ENCODE results near the genes HMX3 and NKX1-2.

DNA sequence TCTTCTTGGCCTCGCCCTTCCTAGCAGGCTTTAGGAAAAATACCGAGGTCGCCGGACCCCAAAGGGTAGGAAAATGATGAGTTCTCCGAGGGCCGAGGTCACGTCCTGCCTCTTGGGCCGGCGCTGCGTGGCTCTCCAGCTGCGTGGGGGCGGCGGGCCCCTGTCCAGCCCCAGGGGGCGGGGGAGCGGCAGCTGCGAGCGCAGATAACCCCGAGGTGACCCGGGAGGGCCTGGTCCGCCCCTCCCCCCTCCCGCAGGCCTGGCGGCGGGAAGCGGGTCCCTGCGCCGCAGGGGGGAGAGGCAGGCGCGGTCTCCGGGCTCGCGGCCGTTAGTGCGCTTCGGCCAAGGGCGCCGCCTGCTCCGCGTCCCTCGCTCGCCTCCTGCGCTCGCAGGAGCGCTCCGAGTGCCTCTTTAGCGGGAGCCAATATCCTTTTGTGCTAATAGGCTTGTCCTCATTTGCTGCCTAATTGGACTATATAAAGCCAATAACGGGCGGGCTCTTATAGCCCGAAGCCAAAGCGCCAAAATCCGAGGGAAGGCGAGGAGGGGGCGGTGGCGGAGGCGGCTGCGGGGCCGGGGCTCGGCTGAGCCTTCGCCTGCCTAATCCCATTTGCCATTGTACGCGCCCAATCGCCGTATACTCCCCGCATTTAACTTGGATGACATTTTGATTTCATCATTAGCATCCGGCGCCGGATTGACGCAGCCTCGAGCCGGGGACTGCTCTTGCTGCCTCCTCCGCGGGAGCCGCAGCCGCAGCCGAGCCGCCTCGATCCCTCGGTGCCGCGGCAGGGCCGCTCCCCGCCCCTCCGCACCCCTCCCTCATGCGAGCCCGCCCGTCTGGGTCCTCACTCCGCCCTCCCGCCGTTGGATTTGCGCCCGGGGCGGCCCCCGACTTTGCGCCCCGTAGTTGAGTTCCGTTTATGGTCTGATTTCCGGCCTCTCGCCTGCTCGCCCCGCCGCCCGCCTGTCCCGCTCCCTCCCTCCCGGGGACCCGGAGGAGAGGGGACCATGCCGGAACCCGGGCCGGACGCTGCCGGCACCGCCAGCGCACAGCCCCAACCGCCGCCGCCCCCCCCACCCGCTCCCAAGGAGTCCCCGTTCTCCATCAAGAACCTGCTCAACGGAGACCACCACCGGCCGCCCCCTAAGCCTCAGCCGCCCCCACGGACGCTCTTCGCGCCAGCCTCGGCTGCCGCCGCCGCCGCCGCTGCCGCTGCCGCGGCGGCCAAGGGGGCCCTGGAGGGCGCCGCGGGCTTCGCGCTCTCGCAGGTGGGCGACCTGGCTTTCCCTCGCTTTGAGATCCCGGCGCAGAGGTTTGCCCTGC, at the start of gene HMX3:
Gene HMX3, plus strand, starts transcription at position 931 of the 1,327 bp plus-strand sequence.
- PRO-cap, result no peak
- RAMPAGE, long total RNA, 4 experiments, result no peak in any of the 4 experiments

GRCh38 chr10:123150471-123151276, 2.7 kb downstream of the HMX2 start:
- PRO-cap, result no peak
- RAMPAGE, long total RNA, 4 experiments, result no peak in any of the 4 experiments

DNA sequence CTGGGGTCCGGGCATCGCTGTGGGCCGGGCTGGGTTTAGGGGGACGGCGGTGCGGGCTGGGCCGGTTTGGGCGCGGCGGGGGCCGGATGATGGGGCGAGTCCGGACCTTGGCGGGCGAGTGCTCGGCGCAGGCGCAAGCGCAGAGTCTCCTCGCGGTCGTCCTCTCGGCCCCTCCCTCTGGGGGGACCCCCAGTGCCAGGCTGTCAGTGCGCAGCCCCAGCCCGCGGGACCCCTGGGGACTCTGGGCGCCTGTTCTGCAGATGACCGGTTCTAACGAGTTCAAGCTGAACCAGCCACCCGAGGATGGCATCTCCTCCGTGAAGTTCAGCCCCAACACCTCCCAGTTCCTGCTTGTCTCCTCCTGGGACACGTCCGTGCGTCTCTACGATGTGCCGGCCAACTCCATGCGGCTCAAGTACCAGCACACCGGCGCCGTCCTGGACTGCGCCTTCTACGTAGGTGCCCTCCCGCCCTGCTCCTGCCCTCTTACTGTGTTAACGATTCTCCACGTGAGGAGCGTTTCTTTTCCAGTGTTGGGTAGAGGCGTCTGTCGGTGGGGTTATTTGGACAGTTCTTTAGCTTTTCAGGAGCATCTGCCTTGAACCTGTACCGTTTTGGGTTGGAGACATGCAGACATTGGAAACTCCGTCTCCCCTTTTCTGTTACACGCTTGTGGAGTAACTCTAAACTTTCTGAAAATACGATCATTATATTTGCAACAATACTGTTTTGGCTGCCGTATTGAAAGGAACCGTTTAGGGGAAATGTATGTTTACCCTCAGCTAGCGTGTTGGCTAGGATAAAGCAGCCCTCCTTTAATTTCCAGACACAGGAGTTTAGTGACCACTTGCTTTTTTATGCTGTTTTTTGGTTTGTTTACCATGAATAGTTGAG, 703 bp downstream of the BUB3 start:
- PRO-cap, result unidirectional peak, minus-strand start at position 120 of the sequence
- RAMPAGE, long total RNA, 4 experiments, result no peak in any of the 4 experiments

GRCh38 chr10:123745828-123746681, 79.9 kb downstream of the GPR26 start:
- PRO-cap, result no peak
- RAMPAGE, long total RNA, 4 experiments, result start-site peak on the minus strand in 1 of 4 experiments, at chr10:123745976-123746699 at its widest, 5 reads per replicate

GRCh38 chr10:123906176-123906650, 14.6 kb upstream of the CPXM2 start:
- PRO-cap, result unidirectional peak, minus-strand start at chr10:123906385
- RAMPAGE, long total RNA, 4 experiments, result no peak in any of the 4 experiments

DNA sequence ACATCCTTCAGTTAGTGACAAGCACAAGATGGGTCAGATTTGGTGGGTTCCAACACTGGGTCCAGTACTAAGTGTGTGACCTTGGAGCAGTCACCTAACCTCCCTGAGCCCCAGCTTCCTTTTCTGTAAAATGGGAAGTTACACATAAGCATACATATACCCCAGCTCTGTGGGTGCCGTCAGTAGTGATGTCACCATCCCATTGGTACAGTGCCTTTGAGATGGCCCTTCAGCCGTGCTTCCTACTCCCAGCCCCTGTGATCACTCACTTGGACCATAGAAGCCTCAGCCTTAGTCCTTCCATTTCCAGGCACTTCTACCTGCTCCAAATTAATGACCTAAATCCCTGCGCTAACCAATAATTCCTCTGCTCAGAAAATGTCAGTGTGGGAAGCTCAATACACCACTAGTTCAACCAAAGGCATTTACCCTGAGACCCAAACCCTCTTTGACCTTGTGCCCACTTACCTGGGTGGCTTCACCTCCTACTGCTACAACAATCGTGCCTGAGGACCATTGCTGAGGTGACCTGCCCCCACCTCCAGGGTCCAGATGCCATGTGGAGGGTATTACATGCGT, 95.4 kb downstream of the CHST15 start:
- PRO-cap, result no peak
- RAMPAGE, long total RNA, 4 experiments, result no peak in any of the 4 experiments

DNA sequence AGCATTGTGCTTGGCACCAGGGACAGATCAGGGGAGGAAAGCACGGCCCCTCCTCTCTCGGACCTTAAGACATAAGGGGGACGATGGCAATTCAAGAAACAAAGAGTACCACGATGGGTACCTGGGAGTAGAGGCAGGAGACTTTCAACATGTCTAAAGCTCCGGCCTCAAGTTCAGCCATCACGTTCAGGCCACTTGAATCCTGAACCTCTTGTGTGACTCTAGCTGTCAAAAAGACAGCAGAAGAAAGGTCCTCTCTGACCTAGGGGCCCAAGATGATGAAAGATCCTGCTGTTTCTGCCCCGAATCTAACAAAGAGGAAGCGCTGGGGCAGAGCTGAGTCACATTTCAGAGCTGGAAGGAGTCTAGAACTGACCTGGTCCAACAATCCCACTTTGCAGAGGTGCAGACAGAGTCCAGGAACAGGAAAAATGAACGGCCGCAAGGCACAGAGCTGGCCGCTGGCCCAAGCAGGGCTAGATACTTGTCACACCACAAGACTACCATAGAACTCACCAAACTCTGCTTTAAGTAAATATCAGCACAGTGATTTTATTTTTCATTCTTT, 53.0 kb downstream of the CHST15 start:
- PRO-cap, result no peak
- RAMPAGE, long total RNA, 4 experiments, result no peak in any of the 4 experiments

- PRO-cap, result no peak
- RAMPAGE, long total RNA, 4 experiments, result no peak in any of the 4 experiments
Observed at GRCh38 chr10:124063649-124064754, 29.4 kb downstream of the CHST15 start.

DNA sequence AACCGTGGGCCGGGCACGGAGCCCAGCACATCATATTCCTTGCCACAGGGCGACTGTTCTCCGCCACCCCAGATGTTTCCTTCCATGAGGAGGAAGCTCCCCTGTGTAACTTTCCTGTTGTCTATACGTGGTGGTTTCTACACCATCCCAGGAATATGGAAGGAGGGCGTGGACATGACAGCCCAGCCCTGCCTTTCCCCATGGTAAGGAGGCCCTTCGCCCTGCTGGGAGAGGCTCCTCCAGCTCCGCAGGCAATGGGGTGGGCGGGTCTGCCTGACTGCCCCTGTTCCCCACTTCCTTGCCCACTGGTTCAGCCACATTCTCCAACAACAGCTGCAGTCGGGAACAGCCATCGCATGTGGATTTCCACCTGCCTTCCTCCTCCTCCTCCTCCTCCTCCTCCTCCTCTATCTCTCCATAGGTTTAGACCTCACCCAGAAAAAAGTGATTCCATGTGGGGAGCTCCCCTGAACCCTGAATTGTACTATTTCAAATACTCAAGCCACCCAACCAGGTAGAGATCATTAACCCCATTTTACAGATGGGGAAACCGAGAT, 7.0 kb downstream of the CHST15 start:
- PRO-cap, result no peak
- RAMPAGE, long total RNA, 4 experiments, result no peak in any of the 4 experiments

- PRO-cap, result no peak
- RAMPAGE, long total RNA, 4 experiments, result no peak in any of the 4 experiments
Observed at GRCh38 chr10:124090557-124091178, 2.7 kb downstream of the CHST15 start.

GRCh38 chr10:124106061-124106799, 12.8 kb upstream of the CHST15 start:
- PRO-cap, result unidirectional peak, minus-strand start at chr10:124106305; unidirectional peak, minus-strand start at chr10:124106604
- RAMPAGE, long total RNA, 4 experiments, result no peak in any of the 4 experiments

DNA sequence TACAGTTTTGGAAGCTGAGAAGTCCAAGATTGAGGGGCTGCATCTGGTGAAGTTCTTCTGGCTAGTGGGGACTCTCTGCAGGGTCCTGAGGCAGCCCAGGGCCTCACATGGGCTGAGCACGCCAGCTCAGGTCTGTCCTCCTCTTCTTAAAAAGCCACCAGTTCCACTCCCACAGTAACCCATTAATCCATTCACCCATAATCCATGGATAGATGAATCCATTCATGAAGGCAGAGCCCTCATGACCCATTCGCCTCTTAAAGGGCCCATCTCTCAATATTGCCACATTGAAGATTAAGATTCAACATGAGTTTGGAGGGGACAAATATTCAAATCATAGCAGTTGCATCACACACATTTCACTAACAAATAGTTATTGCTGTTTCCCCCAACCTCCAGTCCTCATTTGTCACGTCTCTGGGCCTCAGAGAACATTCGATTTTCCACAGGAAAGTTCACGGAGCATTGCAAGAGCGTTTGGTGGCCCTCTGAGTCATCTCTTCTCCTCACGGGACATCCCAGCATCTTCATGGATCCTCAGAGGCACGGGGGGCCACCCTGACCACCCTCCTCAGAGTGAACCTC, 50.2 kb upstream of the CHST15 start:
- PRO-cap, result bidirectional peak, plus-strand start at position 406 of the sequence, minus-strand start at position 259 of the sequence
- RAMPAGE, long total RNA, 4 experiments, result start-site peak on the minus strand in 1 of 4 experiments, centred at position 292 of the sequence, 11 reads per replicate

DNA sequence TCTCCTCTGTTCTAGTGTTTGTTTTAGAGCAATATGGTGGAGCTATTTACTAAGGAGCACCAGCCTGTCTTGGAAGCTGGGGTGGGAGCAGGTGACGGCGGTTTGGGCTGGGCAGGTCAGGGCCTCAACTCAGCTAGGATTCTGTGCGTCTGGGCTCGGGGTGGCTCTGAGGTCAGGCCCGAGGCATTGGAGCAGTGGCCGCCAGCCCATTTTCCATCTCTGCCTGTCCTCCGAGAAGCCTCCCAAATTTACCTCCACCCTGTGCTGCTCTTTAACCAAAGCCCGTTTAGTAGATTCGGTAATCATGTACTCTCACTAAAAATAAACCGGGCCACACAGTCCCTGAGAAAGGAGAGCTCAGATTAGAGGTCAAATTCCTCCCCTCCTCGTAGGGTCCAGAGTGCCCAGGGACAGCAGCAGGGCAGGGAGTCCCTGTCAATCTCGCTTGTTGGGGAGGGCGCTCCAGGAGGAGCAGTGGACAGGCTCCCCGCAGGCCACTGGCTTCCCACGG, 88.7 kb upstream of the CHST15 start:
- PRO-cap, result no peak
- RAMPAGE, long total RNA, 4 experiments, result no peak in any of the 4 experiments

- PRO-cap, result no peak
- RAMPAGE, long total RNA, 4 experiments, result no peak in any of the 4 experiments
Observed at GRCh38 chr10:124197181-124198074, 104.0 kb upstream of the CHST15 start.

DNA sequence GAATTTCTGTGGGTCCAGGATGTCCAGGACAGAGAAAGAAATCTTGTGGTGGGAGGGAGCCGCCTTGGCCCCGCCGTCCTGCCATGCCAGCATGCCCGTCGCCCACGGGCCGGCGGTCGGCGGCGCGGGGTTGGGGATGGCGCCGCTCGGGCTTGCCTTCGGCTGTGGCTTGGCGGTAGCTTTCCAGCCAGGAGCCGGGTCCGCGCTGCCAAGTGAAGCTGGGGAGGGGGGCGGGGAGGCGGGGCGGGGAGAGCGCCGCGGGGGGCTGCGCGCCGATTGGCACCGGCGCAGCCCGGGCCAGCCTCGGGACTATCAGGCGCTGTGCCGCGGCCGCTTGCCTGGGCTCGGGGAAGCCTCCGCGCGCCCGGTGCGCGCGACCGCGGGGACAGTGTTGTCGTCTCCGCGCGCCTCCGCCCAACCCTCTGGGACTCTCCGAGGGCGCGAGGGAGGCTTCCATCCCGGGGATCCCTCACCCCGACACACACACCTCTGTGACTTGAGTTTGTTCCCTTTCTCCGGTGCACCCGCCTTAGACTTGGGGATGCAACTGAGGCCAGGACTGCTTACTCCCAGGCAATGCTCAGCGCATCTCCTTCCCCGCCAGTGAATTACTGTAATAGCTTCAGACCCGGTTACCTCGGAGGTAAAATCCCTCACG, at the start of gene NKX1-2:
Gene NKX1-2, minus strand, starts transcription at position 185 of the 658 bp plus-strand sequence.
- PRO-cap, result no peak
- RAMPAGE, long total RNA, 4 experiments, result no peak in any of the 4 experiments

GRCh38 chr10:124547311-124547650, 85.7 kb downstream of the LHPP start:
- PRO-cap, result no peak
- RAMPAGE, long total RNA, 4 experiments, result no peak in any of the 4 experiments

- PRO-cap, result no peak
- RAMPAGE, long total RNA, 4 experiments, result no peak in any of the 4 experiments
Observed at GRCh38 chr10:124560039-124561058, 98.7 kb downstream of the LHPP start.

DNA sequence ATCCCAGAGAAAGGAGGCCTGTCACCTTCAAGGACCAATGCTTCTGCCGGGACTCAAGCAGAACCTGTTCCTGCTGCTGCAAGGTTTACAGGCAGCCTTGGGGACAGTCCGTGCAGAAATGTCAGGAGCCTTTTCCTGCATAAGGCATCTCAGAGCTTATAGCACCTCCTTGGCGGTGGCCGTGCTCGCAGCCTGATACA, 127.3 kb downstream of the LHPP start:
- PRO-cap, result no peak
- RAMPAGE, long total RNA, 4 experiments, result no peak in any of the 4 experiments

DNA sequence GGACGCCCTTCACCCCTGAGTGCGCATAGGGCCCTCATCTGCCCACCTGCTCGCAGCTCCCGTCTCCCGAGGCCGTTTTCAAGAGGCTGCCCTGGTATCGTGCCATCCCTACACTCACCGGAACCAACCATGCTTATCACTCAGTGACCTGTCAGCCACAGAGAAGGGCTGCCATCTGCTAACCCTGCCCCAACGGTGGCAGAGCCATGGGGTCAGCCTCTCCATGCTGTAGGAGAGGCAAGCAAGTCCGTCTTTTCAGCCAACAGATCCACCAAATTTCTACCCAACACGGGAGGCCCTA, 122.0 kb downstream of the FAM53B start:
- PRO-cap, result no peak
- RAMPAGE, long total RNA, 4 experiments, result no peak in any of the 4 experiments

GRCh38 chr10:124678747-124679401, 65.3 kb downstream of the FAM53B start:
- PRO-cap, result no peak
- RAMPAGE, long total RNA, 4 experiments, result no peak in any of the 4 experiments